H7 (cell line): ENCODE measurements around the gene NFRKB.

- RAMPAGE, long total RNA: no peak
Observed at GRCh38 chr11:129374879-129375322, 747 bp upstream of the BARX2 start.

GRCh38 chr11:129439886-129440203 is 64.2 kb downstream of the BARX2 start:
- RAMPAGE, long total RNA: no peak

DNA sequence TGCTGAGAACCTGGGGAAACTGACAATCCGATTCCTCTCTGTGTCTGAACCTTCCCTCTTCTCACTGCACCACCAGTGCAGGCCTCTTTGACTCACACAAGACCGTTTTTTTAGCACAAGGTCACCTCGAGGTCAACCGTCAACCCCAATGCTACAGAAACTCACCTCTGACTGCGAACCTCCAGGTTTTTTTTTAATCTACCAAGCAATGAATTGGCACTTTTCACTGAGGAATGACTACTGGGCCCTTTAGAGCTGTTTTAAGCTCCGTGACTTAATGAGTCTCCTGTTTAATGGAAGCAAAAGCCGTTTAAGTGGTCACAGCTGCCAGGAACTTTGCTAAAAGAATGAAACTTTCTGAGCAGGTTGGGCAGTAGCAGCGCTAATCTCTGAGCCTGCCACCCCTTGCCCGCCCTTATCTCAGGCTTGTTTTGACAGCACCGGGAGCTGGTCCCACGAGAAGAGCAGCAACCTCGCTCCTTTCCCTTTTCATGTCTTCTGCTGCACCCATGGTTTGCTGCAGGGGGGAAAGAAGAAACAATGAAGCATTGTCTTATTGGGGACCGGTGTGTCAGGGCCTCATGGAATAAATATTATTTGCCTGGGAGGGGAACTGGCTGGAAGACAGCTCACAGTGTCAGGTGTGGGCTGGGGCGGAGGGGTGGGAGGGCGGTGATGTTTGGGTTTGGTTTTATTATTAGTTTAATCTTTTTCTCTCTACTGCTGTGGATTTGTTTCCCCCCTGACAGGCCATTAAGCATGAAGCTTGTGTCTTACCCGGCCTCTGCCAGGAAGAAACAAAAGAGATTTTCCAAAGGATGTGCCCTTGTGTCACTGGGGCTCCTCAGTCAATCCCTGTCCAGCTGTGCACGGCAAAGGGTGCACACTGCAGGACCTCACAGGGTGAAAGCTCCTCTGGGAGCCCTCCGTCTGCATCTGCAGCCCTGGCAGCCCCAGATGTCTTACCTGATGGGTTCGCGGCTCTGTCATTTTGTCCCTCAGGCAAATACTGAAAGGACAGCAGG is 203.4 kb upstream of the TMEM45B start:
- RAMPAGE, long total RNA: no peak

GRCh38 chr11:129625856-129626427 is 189.7 kb upstream of the TMEM45B start:
- RAMPAGE, long total RNA: no peak

DNA sequence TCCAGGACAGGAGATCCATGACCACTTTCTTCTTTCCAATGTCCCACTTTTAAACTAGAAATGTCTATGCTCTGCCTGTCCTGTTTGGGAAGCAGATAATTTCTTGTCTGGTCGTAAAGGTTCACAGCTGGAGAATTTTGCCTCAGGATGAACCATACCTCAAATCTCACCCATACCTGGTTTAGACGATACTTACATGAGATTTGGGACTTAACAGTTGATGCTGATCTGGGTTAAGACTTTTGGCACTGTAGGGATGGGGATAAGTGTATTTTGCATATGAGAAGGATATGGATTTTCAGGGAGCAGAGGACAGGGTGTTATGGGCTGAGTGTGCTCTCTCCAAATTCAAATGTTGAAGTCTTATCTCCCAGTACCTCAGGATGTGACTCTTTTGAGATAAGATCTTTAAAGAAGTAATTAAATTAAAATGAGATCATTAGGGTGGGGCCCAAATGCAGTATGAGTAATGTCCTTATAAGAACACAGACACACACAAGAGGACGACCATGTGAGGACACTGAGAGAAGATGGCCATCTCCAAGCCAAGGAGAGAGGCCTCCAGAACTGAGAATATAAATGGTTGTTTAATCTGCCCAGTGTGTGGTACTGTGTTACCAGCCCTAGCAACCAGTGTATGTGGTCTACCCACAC is 20.6 kb downstream of the TMEM45B start:
- RAMPAGE, long total RNA: no peak

- RAMPAGE, long total RNA: no peak
Observed at GRCh38 chr11:129895228-129896438, at the start of gene NFRKB. TSS of gene NFRKB (minus strand) at chr11:129895578.

- RAMPAGE, long total RNA: no peak
Observed at GRCh38 chr11:129905608-129906027, 10.2 kb upstream of the NFRKB start.

GRCh38 chr11:129999418-129999830 is 3.2 kb downstream of the PRDM10 start:
- RAMPAGE, long total RNA: no peak

DNA sequence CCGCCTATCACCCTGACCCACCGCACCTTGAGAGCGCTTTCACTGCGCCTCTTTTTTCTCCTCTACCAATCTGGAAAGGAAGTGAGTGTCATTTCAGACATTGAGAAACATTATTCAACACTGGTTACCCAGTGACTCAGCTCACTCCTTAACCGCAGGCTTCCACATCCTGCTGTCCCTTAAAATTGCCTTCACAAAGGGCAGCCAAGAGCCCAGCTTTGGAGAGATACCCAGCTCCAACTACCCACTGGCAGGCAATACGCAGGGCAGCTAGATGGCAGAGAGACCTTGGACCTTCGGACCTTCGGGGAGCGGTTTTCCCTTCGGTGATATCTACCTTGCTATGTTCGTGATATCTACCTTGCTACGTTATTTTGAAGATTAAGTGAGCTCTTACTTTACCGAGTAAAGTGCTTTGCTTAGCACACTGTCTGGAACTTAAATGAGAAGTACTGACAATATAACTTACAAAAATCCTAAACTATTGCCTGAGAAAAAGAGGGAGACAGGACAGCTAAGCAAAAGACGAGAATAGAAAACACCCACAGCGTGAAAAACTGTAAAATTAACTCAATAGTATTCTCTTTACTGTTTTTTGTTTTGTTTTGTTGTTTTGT is 955 bp upstream of the PRDM10 start:
- RAMPAGE, long total RNA: no peak

DNA sequence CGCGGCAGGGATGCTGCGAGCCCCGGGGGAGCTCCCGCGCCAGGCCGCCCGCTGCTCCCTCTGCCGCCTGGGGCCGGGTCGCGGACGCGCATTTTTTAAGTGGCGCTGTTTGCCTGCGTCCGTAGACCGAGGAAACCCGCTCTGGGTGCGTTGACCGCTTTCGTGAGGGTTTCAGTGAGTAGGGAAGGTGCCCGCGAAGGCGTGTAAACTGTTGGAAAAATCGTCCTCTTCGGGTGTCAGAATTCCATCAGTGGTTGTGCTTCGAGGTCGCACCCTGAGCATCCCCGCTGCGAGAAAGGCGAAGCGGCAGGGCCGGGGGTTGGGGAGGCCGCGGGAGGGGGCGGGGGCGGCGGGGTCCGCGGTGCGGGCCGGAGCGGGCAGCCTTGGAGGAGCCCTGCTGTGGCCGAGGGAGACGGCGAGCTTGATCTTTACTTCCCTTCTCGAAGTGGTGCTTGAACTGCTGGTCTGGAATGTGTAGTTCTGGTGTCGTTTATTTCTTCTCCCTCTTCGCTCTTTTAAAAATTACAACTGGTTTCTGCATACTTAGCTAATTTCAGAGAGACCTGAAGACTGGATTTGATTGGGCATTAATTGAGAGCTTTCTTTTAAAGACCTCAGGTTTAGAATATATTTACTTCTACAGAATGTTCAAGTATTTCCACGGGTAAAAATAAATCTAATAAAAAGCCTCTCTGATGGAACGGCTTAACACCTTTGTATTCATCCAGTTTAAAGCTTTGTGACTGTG is 1.1 kb downstream of the APLP2 start:
- RAMPAGE, long total RNA: no peak

DNA sequence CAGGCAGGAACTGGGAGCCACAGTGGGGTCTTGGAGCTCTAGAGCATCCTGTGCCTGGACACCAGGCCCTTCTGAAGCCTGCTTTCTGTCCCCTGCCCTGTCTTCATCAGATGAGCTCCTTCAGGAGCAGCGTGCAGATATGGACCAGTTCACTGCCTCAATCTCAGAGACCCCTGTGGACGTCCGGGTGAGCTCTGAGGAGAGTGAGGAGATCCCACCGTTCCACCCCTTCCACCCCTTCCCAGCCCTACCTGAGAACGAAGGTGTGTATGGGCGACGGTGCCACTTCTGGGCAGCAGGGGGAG is 24.2 kb upstream of the ST14 start:
- RAMPAGE, long total RNA: no peak

GRCh38 chr11:130144013-130145232 is 15.2 kb upstream of the ST14 start:
- RAMPAGE, long total RNA: no peak

GRCh38 chr11:130159894-130160762 is 546 bp downstream of the ST14 start:
- RAMPAGE, long total RNA: no peak

DNA sequence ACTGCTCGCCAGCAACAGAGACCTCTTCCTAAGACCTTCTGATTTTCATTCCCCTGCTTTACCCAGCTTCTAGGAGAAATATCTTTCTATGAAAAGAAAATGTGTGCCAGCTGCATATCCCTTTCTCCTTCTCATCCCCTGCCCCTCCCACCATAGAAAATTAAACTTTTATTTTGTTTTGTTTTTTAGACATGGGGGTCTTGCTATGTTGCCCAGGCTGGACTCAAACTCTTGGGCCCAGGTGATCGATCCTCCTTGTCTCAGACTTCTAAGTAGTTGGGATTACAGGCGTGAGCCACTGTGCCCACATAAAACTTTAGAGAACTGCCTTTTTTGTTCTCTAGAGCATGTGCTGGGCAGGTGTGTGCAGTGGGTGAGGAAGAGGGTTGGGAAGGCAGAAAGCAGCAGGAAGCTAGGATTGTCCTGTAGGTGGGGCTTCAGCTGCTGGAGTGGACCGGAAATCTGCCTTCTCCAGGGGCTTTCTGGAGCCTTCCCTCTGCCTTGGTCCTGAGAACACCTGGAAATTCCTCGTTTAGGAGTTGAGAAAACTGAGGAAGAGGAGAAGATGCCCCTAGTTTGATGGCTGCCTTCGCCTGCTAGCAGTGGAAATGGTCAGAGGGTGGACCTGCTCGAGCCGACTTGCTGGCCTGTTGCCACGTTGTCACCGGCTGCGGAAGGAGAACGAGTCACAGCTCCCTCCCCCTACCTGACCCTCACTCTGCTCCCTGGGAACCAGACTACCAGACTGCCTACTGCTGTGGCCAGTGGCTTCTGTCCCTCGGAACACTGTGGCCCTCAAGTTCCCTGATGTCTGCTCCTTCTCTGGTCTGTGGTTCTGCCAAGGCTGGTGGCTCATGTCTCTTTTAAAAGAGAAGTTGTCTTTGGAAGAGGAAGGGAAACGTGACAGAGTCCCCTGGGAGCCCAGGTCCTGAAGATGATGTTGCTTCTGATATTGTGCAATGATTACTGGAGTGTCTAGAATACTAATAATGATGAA is 4.0 kb downstream of the ST14 start:
- RAMPAGE, long total RNA: no peak

GRCh38 chr11:130179259-130179847 is 19.8 kb downstream of the ST14 start:
- RAMPAGE, long total RNA: no peak

- RAMPAGE, long total RNA: no peak
Observed at GRCh38 chr11:130180529-130180844, 20.9 kb downstream of the ST14 start.

GRCh38 chr11:130210064-130210559 is 50.5 kb downstream of the ST14 start:
- RAMPAGE, long total RNA: no peak

GRCh38 chr11:130408054-130408390 is 20.4 kb downstream of the ADAMTS8 start:
- RAMPAGE, long total RNA: no peak

- RAMPAGE, long total RNA: no peak
Observed at GRCh38 chr11:130528811-130529251, 80.4 kb downstream of the ADAMTS15 start.

DNA sequence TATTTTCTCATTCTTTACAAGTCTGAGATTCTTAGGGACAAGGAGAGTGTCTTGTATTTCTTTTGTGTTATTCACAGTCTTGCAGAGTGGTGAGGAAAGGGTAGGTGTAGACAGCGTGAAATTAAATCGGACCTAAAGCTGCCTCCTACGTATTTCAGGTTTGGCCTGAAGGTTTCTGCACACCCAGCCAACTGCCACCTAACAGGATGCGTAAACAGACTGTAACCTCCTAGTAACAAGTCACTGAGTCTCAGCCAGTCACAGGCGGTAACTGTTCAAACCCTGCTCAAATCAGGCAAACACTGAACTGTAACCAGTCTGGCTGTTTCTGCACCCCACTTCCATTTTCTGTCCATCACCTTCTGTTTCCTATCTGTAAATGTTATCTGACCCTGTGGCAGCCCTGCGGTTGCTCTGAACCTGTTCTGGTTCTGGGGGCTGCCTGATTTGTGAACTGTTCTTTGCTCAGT is 87.1 kb downstream of the ADAMTS15 start:
- RAMPAGE, long total RNA: no peak